Endothelial cell (in vitro differentiated cells): ENCODE results near the genes LDOC1, MAGEA8, PNMA6A and PNMA6F.

GRCh38 chrX:141175682-141176579 is 998 bp downstream of the LDOC1 start:
- PRO-cap = no peak

- PRO-cap = bidirectional peak, plus-strand start at chrX:141177356, minus-strand start at chrX:141177096
Observed at GRCh38 chrX:141176580-141177654, at the start of gene LDOC1. TSS of gene LDOC1 (minus strand) at chrX:141177129.

GRCh38 chrX:144418579-144418904 is 698.0 kb upstream of the SPANXN2 start:
- PRO-cap = no peak

GRCh38 chrX:145782459-145782800 is 35.2 kb upstream of the SLITRK2 start:
- PRO-cap = no peak

- PRO-cap = no peak
Observed at GRCh38 chrX:146877522-146877881, 63.0 kb upstream of the CXorf51A start.

DNA sequence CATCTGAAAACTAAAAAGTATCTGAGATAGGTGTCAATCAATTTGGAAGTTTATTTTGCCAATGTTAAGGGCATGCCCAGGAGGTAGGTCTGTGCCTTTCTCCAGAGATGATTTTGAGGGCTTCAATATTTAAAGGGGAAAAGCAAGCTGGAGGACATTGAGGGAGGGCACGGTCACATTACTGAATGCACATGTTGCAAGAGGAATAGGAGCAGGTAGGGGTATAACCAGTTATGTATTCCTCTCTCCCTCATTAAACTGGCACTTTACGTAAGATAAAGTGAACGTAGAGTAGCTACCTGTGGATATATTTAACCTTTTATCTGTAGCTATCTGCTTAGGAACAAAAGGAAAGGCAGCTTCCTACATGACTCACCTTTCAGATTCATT is 36.6 kb downstream of the MAGEA9 start:
- PRO-cap = no peak

GRCh38 chrX:149880831-149881622 is at the start of gene MAGEA8:
TSS of gene MAGEA8 (plus strand) at chrX:149881183.
- PRO-cap = no peak

DNA sequence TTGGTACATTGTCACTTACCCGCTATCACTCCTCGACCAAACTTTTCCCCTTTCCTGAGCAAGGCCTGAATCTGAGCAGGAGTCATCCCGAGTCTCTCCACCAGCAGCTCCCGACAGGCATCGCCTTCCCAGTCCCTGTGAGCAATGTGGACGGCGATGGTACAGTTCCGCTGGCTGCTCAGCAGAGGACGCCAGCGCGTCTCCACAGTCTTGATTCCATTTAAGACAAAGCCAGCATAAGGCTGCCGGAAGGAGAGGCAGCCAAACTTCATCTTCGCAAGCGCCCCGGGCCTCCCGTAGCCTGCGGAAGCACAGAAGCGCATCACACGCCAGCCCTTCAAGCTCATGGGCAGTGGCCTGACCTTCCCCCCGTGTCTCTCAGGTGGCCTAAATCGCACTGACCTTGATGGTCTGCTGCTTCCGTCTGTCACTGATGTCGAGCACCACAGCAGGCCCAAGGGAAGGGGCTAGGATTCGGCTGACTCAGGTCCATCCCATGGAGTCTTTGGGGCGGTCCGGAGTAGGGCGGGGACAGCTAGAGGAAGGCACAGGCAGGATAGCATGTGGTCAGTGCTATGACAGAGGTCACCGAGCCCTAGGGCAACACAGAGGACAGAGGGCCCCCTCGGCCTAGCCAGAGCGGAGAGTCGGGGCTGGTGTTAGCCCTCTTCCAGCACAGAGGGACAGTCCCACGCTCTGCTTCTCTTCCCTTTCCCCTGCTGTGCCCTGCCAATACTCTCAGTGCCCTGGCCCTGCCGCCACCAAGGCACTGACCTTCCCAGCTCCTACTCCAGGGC is 4.4 kb downstream of the HSFX4 start:
- PRO-cap = no peak

- PRO-cap = no peak
Observed at GRCh38 chrX:149944786-149945469, 6.6 kb upstream of the EOLA2 start.

DNA sequence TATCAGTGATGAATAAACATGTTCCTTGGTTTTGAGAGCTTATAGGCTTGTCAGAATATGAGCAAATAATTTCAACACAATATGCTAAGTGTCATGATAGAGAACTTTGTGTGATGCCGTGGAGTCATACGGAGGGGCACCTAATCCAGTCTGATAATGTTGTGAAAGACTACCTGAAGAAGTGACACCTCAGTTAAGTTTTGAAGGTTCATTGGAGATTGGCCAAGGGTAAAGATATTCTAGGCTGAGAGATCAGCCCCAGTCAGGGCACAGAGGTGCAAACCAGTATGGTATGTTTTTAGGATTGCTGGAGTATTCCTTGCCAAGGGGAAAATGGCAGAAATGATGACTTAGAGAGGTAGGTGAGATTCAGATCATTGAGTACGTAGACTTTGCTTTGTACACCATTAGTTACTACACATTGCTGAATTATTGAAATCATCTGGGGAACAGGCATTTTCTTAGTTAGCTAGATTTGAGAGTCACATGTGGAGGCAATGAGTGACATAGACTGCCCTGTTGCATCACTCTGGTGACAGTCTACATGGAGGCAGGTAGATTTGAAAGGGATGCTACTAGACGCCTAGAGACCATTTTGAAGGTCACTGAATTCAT is 33.5 kb upstream of the EOLA2 start:
- PRO-cap = no peak

GRCh38 chrX:150445099-150446079 is 82.3 kb downstream of the MAMLD1 start:
- PRO-cap = no peak

- PRO-cap = no peak
Observed at GRCh38 chrX:150480662-150481190, 87.7 kb upstream of the MTM1 start.

DNA sequence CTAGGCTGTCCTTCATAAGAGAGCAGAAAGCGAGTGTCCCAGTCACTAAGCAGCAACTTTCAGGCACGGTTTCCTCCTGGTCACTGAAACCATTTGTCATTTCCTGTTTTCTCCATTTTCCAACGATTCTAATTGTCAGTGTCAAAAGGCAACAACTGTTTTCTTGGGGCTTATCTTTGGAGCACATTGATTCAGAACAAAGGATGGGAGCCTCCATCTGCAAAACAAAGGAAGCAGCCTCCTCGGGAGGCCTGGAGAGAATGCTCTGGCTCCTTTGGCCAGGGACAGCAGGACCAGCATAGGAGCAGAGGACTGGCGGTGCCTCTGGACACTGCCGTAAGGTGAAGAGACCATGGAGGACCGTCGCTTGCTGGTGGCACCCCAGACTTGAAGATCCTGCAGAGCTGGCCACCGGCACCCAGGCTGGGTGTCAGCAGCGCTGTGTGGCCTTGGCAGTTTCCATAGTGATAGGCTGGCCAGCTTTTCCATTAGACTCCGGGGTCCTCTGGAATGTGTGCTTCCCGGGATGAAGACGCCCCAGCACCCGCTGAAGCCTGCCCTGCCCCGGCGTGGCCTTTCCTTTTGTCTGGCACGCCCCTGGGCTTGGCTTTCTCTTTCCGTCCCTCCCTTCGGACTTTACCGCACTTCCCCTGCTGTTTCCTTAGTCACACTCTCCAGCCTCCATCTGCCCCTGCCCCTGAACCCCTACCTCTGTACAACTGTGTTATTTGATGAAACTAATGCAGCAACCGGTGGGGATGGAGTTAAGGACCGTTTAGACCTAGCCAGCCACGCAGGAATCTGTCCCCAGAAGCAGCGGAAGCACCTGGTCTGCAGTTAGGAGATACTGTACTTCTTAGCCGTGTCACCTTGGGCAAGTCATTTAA is 61.0 kb upstream of the MTM1 start:
- PRO-cap = bidirectional peak, plus-strand start at position 278 of the sequence, minus-strand start at position 60 of the sequence; bidirectional peak, plus-strand start at position 664 of the sequence, minus-strand start at position 549 of the sequence

GRCh38 chrX:150899141-150900119 is 962 bp upstream of the CD99L2 start:
- PRO-cap = no peak

GRCh38 chrX:150985264-150986062 is 2.3 kb downstream of the HMGB3 start:
- PRO-cap = no peak

- PRO-cap = no peak
Observed at GRCh38 chrX:151084462-151084808, 91.9 kb upstream of the GPR50 start.

GRCh38 chrX:152736909-152737488 is 3.4 kb downstream of the MAGEA12 start:
- PRO-cap = no peak

GRCh38 chrX:153072204-153072724 is at the start of gene PNMA6A:
TSS of gene PNMA6A (plus strand) at chrX:153072454.
- PRO-cap = no peak

DNA sequence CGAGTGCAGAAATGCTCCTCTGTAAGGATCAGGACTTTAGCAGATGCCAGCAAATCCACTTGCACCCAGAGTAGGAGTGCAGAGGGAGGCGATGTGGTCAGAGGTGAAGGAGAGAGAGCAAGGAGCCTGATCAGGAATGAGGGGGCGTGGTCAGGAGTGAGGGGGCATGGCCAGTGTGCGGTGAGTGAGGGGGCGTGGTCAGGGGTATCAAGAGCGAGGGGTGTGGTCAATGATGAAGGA is 39.7 kb upstream of the PWWP4 start:
- PRO-cap = no peak

DNA sequence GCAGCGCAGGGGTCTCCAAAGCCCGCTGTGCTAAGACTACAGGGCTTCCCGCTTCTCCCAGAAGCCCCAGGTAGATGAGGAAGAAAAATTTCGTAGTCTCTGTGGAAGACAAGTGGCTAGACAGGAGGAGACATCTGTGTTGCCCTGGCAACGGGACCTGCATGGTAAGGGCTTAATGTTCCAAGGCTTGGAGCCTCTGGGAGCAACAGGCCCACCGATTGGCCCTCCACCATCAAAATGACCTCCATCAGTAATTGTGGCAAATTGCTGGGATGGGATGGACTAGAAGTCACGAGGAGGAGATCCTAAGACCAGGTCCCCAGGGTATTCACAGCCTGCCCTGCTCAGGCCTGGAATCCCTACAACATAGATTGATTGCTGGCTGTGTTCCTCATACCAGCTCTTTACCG is at the start of gene PNMA6F:
TSS of gene PNMA6F (minus strand) at position 79 of the 410 bp plus-strand sequence.
- PRO-cap = no peak